Neutrophil (primary cell): ENCODE measurements around a stretch of chr17.

DNA sequence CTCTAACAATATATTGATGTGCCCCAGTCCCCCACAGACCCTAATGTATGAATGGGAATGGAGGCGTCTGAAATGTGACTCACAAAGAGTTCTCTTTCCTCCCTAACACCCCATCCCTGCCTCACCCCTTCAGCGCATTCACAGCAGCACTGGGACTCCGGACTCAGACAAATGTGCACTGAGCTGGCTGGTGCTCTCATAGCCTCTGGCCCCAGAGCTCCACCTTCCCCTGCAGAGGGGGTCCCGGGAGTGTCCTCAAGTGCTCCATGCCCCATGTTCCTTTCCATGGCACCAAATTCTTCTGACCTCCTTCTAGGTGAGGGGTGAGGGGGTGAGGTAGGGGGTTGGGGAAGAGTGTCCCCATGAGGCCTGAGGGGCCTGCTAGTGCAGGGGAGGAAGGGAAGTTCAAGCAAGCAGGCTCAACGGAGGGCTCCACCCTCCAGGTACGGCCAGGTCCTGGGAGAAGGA lies 20.6 kb downstream of the NPTX1 start:
- PRO-cap: no peak

- PRO-cap: no peak
These were observed 21.9 kb upstream of the NPTX1 start for GRCh38 chr17:80498130-80498801.

DNA sequence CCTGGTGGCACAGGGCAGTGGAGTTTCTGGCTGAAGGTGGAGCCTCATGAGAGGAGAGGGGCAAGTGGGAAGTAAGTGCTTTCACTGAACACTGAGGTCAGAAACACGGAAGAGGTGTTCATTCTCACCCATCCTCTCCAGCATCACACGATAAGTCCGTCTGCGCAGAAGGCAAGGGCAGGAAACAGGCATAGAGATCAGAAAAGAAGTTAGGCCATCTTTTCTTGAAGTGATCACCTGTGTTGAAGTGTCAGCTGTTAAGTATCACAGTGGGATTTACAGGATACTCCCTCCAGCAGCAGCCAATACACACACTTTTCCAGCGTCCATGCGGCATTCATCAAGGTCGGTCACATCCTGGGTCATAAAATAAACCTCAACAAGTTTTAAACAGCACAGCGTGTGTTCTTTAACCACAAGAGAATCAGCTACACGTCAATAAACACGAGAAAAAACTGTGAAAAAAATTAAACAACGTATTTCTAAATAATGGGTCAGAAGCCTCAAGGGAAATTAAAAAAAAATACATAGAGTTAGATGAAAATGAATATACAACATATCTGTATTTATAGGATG lies 194.7 kb downstream of the RPTOR start:
- PRO-cap: no peak

DNA sequence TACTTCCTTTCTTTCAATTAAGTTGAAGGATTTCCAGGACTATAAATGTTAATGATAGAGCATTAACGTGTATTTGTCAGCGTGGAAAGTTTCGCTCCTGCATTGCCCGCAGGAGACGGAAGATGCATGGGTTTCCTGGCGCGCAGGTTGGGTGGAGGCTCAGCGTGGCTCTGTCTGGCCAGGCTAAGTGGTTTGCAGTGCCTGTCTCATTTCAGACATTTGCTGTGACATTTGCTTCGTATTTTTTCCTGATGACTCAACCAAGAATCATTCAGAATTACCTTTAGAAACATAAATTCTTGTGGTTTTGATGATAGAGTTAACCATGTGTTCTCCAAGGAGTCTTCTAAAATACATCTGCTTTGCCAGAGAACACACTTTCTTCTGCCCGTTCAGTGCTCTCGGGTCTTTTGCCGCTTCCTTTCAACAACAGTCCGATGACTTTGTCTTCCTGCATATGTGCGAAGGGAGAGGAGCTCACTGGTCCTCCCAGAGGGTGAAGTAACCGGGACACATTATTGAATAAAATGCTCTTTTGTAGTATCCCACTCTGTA lies 216.8 kb downstream of the RPTOR start:
- PRO-cap: no peak

- PRO-cap: no peak
These were observed 167.1 kb upstream of the CHMP6 start for GRCh38 chr17:80824548-80824898.

DNA sequence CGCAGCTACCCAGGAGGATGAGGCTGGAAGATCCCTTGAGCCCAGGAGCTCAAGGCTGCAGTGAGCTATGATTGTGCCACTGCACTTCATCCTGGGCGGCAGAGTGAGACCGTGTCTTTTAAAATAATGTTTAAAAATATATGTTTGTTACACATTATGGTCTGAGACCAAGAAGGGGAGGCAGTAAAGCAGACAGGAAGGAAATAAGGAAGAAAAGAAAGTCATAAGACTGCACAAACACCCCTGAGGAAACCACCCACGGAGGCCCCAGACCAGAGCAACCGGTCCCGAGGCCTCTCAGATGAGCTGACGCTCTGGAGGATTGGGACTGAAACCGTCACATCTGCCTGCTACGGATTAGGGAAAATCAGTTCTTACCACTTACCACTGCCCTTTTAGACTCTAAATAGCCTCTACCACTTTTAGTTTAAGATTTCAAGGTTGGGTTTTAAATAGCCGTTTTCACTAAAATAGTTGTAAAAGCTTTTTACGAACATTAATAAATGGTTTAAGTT lies 79.9 kb upstream of the CHMP6 start:
- PRO-cap: no peak

DNA sequence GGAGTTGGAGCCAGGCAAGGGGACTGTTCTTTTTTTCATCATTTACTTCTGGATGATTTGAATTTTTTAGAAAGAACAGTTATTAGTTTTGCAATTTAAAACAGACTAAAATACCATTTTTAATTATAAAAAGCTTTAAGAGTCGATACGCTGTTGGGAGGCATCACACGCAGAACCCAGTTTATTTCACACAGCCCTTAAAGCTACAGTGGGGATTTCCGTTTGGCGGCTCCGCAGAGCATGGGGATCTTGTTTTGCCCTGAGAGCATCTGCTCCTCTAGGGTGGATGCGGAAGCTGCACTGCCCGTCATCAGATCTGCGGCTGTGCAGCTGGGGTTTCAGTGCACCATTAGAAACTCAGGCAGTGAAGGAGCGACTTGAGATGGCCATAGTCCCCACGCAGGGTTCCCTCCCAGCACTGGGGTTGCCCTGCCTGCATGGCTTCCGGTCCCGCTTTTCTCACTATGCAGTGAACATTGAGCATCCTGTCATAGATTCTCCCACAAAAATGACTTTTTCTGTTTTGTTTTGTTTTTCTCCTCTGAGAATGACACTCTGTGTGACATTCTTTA lies 62.2 kb upstream of the CHMP6 start:
- PRO-cap: no peak

- PRO-cap: no peak
These were observed 11.5 kb upstream of the BAIAP2 start for GRCh38 chr17:81023457-81023825.

DNA sequence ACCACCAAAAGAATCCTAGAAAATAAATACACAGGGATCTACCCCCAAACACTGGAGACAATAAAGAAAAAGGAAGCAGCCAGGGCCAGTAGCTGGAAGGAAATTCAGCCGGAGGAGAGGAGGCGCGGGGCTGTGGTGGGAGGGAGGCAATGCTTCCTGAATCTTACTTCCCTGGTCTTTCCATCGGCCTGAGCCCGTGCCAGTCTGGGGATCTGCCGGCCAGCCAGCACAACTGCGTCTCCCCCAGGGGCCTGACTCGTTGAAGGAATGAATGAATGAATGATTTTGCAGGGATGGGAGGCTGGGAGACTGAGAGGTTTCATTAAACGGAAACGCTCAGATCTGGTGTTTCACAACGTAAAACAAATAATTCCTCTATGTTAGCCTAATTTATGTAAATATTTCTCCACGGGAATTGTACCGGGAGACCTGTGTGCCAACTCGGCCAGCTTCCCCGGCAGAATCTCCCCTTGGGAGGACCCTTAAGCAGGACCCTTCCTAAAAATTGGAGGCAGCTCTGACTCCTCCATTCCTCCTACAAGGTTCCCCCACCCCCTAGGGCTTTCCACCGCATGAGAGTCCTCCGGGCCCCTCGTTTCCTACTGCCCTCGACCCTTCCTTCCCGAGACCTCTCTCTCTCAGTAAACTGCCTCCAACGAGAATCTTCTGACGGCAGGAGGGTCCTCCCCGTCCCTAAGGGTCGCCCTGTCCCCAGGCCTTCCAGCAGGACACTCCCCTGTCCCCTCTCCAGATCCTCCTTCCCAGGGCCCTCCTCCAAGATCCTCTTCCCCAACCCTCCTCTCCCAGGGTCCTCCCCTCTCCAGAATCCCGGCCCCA lies 1.2 kb upstream of the BAIAP2 start:
- PRO-cap: unidirectional peak, plus-strand start at position 202 of the sequence

DNA sequence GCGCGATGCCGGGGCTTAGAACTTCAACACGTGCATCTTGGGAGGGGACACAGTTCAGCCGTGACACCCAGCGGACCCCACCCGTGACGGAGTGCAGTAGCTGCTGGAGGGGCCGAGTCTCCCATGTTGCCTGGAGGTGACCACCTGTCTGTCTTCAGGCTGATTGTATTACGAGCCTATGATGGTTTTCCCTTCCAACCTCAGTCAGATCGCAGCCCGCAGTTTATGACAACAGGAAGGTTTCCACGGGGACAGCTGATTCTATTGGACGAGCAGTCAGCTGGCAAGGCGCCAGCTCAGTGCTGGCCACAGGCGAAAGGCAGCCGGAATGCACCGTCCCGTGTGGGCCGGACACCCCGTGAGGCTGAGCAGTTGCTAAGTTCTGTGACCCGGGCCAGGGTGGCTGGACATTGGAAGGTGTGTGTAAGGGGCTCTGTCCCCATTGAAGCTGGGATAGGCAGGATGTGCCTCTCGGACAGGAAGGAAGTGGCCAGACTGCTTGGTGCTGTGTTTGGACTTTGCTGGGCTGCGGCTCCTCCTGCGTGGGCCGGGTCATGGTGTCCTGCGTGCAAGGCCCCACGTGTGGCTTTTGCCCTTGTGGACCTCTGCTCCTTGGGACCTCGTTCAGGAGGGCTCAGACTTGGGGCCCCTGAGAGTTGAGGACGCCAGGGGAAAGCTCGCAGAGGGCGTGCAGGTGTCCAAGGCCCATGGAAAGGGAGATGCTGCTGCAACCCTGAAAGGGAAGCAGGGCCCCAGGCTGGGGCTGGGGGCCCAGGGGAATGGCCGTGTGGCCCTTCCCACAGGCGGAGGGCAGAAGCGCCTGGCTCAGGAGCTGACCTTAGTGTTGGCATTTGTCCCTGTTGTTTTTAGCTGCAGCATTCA lies 9.8 kb downstream of the BAIAP2 start:
- PRO-cap: no peak

GRCh38 chr17:81052557-81053648 lies 18.0 kb downstream of the BAIAP2 start:
- PRO-cap: no peak

DNA sequence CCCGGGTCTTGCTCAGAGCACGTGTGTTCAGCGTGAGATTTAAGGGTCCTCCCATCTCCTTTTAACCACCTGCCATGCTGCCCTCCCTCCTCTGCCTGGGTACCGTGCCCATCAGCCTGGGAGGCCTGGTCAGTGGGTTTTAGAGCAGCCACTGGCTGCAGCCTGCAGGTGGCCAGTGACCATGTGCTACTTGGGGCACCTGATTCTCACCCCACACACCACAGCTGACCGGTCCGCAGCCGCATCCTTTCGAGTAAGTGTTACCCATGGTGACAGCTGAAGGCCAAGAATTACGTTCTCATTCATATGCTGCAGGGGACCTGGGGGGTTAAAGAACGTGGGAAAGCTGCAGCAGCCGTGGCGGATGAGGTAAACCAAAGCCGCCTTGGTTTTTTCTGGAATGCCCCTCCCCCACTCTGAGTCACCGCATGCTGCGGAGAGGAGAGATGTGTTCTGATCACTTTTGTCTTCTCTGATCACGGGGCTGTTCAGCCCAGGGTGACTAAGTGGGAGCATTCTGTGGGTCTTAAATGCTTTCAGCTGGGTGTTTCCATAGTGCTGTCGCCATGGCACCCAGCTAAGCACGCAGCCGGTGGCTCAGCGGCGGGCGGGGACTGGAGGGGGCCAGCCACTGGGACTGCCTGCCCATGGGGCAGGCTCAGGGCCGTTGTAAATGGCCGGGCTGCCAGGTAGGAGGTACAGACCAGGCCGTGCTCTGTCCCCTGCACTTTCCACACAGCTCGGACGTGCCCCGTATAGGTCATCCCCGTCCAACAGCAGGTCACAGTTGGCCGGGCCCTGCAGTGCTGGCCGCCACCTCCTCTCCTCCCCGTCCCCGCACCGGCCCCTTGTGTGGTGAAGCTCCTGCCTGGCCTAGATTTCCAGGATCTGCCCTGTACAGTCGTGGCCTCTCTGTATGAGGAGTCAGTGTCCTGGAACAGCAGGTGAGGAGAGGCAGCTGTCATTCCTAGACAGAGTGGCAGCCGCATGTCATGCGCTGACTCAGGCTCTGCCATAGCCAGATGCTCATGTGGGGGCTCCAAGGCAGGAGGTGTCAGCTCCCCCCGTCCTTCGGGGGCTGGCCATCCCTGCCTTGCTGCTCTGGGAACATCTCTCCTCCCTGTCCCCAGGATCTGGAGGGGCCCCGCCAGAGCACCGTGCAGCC lies 60.0 kb downstream of the BAIAP2 start:
- PRO-cap: no peak

DNA sequence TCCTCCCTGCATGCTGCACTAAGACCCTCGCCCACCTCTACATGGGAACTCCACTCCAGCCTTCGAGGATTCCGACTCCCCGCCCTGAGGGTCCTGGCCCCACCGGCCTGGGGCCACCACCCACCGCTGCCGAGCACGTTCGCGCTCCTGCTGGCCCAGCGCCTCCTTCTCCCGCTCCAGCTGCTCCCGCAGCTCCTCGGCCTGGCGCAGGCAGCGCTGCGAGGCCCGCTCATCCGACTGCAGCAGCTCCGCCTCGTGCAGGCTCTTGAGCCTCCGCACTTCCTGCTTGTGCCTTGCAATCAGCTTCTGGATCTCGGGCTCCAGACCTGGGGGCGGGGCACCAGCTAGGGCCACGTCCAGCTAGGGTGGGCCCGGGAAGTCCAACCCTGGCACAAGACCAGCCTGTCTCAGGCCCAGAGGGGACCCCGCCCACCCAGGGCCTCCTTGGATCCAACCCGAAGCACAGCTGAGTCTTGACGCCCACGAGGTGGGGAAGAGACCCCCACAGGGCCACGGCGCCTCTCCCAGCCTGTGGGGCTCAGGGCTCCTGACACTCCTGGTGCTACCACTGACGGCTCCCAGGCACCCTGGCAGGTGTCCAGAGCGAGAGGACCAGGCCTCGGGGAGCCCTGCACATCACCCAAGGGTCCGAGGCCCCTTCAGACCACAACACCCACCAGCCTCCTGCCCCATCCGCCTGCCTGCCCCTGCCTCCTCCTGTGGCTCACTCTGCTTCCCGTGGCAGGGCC lies 28.0 kb upstream of the AATK start:
- PRO-cap: no peak

- PRO-cap: no peak
These were observed 528 bp downstream of the SLC38A10 start for GRCh38 chr17:81294489-81295069.

- PRO-cap: no peak
These were observed 34.6 kb upstream of the SLC38A10 start for GRCh38 chr17:81329251-81330592.

DNA sequence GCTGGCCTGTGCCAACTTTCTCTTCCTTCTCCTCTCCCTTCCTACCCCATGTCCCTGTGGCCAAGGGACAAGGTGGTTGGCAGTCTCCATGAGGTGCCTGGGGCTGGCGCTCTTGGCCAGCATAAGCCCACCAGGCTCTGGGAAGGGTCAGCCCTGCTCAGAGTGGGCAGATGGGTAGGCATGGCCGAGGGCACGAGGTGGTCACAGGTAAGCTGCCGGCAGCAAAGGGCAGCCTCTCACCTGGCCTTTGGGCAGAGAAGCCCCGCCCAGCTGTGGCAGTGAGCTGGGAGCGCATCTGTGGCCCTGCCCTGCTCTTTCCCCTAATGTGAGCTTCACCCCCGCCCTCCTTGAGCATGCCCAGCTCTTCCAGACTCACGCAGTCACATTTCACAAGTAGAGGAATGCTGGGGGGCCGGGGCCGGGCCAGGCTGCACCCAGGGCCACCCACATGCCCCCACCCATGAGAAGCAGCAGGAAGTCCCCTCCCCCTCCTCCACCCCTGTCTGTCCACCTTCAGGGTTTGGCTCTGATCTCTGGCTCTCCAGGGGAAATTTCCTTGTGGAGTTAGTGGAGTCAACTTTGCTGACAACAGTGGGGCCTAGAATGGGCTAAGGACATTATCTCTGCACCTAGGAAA lies 40.7 kb upstream of the SLC38A10 start:
- PRO-cap: no peak

GRCh38 chr17:81337075-81338108 lies 42.3 kb upstream of the SLC38A10 start:
- PRO-cap: no peak

- PRO-cap: no peak
These were observed 23.0 kb upstream of the BAHCC1 start for GRCh38 chr17:81372042-81372803.

GRCh38 chr17:81395747-81396320 lies 577 bp downstream of the BAHCC1 start:
- PRO-cap: no peak

DNA sequence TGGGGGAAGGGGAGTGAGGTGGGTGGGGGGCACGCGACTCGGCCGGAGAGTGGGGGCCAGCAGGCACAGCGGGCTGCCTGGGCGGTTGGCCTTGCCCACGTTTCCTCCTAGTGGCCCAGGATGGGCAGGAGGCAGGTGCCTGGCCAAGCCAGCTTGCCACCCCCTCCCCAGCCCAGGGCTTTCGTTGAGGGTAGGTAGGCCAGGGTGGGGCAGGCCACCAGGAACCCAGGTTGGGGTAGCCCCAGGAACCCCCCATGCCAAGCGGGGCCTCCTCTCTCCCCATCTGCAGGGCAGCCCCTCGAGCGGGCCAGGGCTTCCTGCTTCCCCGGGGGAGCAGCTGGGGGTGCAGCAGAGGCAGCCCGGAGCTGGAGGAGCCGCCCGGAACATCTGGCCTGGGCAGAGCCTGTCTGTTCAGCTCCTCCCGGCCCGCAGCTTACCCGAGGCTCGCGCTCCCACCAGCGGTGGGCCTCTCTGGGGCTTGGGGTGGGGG lies 34.4 kb downstream of the BAHCC1 start:
- PRO-cap: no peak